HCT116 (cell line): ENCODE results near the gene DDX59.

DNA sequence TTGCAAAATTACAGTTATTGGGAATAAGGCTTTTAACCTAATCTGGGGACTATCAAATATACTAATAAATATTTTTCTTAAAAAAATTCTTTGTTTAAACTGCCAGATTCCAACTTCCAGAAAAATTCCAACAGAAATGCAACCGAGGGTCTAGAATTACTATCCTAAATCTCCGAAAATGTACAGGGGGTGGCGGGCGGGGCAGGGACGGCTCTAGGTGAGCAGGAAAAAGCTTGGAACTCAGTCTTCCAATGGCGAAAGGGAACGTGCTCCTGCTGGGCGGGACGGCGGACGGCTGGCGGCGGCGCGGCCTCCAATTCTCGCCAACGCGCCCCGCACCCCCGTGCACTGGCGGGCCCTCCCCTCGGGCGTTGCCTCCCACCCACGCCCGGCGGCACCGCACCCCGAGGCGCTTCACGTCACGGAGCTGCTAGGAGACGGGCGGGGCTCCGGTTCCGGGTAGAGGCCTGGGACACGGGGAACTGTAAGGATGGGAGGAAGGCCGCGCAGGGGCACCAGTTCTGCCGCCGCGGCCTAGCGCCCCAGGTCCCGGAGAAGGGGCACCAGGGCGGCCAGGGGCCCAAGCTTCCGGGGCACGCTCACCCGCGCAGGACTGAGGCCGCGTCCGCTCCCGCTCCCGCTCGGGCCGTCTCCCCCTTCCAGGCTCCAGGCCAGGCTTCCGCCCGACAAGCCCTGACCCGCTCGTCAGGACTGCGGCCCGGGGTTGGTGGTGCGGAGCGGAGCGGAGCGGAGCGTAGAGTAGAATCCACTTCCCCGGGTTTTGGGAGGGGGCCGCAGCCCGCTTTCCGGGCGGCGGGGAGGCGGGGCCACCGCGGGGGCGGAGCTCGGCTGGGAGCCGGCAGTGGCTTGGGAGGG, at the start of gene DDX59:
TSS of gene DDX59 (minus strand) at position 744 of the 876 bp plus-strand sequence.
- RRBS: 2% methylated on average over 35 of the region's 78 CpGs

GRCh38 chr1:200907945-200908898, 13.5 kb downstream of the INAVA start:
- RRBS: no CpG with 5 or more reads among the region's 9 CpGs

GRCh38 chr1:201014513-201014877, 9.0 kb downstream of the KIF21B start:
- RRBS: no CpG with 5 or more reads among the region's 6 CpGs

GRCh38 chr1:201177052-201177547, 13.5 kb upstream of the IGFN1 start:
- RRBS: no CpG with 5 or more reads among the region's 4 CpGs

- RRBS: no CpG with 5 or more reads among the region's 6 CpGs
These were observed 6.9 kb upstream of the IGFN1 start for GRCh38 chr1:201183677-201184258.

GRCh38 chr1:201274481-201274996, 8.8 kb upstream of the PKP1 start:
- RRBS: no CpG with 5 or more reads among the region's 7 CpGs

DNA sequence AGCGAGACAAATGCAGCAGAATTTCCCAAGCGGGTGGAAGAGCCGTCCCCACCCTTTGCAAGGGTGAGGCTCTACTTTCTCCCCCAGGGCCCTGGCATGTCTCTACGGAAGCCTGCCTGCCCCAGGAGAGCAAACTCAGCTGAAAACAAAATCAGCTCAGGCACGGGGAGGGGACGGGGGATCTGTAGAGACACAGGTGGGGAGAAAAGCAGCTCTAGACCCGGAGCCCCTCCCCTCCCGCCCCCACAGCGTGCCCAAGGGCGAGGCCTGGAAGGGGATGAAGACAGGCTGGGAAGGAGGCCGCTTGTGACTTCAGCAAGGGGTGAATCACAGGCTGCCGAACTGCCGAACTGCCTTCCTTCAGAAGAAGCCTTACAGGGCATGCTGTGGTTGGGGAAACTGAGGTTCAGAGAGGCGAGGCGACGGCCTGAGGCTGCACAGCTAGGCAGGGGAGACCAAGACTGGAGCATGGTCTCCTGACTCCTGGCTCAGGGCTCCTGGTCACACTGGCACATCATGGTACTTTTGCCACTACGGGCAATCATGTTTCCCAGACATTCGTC, 19.3 kb downstream of the PKP1 start:
- RRBS: no CpG with 5 or more reads among the region's 18 CpGs

DNA sequence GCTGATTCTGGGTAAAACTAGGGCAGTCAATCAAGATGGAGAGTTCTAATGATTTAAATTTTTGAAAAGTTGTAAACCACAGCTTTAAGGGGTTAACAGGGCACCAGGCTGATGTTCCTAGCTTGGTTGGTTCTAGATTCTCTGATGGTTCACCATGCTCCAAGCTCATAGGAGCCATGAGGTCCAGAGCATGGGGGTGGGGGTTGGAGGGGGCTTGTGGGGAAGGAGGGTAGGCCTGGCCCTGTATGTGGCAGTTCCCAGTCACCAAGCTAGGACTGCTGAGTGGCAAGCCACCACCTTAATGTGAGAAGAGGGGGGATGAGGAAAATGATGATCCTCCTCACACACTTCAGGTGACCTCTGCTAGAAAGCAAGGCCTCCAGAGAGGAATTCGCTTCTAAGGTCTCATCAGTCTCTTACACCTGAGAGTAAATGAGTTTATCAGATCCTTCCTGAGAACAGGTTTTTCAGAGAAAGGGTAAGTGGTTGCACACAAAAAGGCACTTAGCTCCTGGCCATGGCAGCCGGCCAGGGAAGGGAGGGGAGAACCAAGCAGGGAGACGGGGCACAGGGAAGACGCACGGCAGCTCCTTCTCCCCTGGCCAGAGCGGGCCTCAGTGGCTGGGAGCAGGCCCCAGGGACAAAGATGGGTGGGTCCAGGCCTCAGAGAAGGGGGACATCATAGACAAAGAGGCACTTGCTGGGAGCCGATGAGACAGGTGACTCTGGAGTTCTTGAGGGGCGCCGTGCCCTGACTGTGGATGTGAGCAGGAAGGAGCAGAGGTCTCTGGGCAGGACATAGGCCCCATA, 3.5 kb upstream of the TNNT2 start:
- RRBS: no CpG with 5 or more reads among the region's 9 CpGs

DNA sequence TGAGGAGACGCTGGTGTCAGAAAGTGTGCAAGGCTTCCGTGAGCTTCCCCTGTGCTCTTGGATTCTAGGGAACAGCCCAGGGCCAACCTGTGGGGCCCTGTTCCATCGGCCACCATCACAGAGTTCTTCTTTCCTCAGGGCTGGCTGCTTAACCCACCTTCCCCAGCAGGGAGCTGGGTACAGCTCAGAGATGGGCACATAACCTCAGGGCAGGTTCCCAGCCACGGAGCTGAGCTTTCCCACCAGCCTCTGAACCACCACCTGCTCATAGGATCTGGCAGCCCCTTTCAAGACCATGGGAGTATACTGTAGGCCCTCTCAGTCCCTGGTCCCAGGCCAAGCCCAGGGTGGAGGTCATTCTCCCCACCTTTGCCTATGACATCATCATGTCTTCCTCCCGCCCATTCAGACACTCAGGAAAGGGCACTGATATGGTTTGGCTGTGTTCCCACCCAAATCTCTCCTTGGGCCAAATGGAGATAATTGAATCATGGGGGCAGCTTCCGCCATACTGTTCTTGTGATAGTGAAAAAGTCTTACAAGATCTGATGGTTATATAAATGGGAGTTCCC, 14.0 kb downstream of the CSRP1 start:
- RRBS: no CpG with 5 or more reads among the region's 6 CpGs

DNA sequence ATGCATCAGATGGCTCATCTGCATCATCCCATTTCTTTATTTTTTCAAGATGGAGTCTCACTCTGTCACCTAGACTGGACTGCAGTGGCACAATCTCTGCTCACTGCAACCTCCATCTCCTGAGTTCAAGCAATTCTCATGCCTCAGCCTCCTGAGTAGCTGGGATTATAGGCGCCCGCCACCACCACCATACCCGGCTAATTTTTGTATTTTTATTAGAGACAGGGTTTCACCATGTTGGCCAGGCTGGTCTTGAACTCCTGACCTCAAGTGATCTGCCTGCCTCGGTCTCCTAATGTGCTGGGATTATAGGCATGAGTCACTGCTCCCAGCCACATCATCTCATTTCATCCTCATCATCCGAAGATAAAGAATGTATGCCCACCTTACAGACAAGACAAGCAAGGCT, 7.3 kb downstream of the CSRP1 start:
- RRBS: no CpG with 5 or more reads among the region's 5 CpGs

- RRBS: no CpG with 5 or more reads among the region's 6 CpGs
These were observed 1.6 kb downstream of the CSRP1 start for GRCh38 chr1:201505120-201505845.

DNA sequence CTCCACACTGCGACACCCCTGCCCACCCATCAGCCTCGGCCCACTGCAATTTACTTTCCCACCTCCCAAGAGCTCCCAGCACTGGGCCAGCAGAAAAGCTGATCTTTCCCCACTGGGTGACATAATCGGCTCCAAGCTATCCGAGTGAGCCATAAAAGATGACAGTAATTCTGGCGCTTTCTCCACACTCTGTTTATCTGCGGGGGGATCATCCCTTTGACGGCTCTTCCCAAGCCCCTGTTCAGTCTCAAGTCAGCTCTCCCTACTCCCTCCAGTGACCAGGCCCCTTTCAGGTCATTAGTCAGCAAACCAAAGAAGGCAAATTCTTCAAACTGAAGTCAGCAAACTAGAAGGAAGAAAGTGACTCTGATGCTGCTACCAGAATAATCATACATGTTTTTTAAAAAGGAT, 107.3 kb upstream of the IPO9 start:
- RRBS: no CpG with 5 or more reads among the region's 7 CpGs

GRCh38 chr1:201740488-201740870, 88.5 kb upstream of the IPO9 start:
- RRBS: 3% methylated on average over 2 of the region's 13 CpGs

DNA sequence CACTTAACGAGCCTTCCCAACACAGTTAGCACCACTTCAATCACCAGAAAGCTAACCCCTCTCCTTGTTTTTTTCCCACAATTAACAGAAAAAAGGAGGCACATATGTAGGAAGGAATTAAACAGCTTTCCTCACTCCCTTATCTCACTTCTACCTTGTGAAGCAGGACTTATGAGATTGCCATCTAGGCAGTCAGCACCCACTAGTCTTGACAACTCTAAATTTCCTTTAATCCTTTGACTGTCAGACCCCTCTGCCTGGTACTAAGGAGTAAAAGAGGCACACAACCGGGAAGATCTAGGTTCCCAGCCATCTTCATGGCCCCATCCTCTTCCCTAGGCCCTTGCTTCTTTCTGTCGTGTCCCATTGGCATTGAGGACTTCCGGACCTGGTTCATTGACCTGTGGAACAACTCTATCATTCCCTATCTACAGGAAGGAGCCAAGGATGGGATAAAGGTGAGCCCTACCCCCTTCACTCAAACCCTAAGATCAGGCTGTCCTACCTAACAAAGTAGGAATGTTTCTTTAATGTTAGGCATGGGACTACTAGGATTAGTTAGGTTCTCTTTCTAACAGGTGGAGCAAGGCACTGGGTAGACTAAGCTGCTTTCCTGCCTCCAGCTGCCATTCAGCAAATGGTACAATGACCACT, 16.0 kb upstream of the IPO9 start:
- RRBS: 96% methylated on average over 3 of the region's 4 CpGs

GRCh38 chr1:201894574-201895245, 6.0 kb downstream of the SHISA4 start:
- RRBS: no CpG with 5 or more reads among the region's 3 CpGs

DNA sequence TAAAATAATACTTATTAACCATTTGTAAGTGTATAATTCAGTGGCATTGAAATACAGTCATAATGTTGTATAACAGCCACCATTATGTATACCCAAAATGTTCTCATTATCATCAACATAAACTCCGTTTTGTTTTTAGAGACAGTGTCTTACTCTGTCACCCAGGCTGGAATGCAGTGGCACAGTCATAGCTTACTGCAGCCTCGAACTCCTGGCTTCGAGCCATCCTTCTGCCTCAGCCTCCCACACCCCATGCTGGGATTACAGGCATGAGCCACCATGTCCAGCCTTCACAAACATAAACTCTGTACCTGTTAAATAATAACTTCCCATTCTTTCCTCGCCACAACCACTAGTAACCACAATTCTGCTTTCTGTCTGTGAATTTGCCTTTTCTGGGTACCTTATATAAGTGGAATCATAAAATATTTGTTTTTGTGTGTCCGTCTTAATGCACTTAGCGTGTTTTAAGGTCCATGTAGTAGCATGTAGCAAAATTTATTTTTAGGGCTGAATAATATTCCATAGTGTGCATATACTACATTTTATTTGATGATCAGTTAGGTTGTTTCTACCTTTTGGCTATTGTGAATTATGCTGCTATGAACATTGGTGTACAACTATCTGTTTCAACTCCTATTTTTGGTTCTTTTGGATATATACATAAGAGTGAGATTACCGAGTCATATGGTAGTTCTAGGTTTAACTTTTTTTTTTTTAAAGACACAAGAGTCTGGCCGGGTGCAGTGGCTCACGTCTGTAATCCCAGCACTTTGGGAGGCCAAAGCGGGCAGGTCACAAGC, 11.6 kb upstream of the RNPEP start:
- RRBS: no CpG with 5 or more reads among the region's 10 CpGs

DNA sequence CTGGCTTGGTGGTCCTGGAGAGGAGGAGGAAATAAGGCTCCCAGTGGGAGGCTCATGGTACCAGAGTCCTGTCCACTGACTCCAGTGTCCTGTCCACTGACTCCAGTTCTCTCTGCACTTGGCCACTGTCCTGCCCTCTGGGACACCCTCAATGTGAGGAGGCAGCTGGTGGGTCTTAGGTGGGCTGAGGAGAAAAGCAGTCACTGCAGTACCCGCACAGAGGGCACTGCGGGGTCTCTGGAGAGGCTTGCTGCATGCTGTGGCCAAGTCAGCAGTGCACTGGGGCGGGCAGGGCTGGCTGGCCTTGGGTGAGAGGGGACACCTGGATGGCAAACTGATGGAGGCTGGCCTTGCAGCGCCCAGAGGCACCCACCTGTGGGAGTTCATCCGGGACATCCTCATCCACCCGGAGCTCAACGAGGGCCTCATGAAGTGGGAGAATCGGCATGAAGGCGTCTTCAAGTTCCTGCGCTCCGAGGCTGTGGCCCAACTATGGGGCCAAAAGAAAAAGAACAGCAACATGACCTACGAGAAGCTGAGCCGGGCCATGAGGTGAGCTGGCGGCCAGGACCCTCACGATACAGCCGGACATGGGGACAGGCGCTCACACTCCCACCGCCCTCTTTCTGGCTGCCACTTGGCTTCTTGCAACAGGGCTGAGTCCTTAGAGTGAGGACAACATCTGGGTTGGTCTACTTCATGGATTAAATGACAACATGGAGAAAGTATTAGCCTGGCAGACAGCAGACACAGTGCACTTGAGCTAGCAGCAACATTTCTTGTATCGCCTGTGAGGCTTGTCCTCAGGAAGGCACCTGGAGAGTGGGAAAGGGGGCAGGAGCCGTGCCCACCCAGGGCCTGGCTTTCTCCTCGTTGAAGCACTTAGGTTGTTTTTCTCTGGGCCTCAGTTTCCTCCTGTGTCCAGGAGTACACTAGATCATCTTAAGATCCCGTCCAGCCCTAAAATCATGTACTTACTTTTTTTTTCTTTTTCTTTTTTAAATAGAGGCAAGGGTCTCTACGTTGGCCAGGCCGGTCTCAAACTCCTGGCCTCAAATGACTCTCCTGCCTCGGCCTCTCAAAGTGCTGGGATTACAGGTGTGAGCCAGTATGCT, 3.4 kb downstream of the ELF3 start:
- RRBS: 97% methylated on average over 4 of the region's 25 CpGs

GRCh38 chr1:202018360-202019389, 8.3 kb downstream of the ELF3 start:
- RRBS: 55% methylated on average over 3 of the region's 26 CpGs

DNA sequence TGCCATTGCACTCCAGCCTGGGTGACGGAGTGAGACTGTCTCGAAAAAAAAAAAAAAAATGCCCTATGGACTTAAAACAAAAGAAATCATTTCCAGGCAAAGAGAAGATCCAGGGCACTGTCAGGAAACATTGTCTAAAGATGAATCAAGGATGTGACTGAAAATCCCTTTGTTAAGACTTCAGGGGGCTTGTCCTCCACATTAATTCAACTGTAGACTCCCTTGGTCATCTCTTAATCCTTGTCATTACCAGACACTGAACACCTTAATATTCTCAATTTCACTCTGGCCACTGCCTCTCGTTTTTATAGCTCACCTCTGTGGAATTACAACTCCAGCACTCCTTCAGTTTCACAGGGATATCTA, 20.8 kb downstream of the ELF3 start:
- RRBS: no CpG with 5 or more reads among the region's 3 CpGs

DNA sequence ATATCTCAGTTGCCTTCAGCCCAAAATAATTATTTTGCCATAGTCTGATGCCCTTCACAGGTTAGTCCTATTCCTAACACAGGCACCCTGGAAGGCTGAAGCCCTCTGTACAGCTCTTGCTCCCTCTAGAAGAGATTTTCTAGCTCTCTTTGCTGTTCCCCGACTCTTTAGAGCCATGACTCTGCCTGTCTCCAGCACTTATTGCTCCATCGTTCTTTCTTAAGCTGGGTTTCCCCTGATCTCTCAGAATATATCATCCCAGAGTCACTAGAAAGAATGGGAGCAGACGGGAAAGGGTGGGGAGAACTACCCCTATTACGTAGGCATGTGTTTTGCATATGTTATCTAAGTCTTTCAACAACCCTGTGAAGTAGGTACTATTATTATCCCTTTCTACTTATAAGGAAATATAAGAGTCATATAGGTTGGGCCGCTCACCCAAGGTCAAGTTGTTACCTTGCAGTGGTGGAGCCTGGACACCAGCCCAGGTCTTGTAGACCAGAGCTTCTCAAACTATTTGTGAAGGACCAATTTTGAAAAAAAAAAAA, 38.7 kb downstream of the ELF3 start:
- RRBS: no CpG with 5 or more reads among the region's 5 CpGs